Omental fat pad (tissue), 4 donors: ENCODE results near the genes CCDC102B and RTTN.

DNA sequence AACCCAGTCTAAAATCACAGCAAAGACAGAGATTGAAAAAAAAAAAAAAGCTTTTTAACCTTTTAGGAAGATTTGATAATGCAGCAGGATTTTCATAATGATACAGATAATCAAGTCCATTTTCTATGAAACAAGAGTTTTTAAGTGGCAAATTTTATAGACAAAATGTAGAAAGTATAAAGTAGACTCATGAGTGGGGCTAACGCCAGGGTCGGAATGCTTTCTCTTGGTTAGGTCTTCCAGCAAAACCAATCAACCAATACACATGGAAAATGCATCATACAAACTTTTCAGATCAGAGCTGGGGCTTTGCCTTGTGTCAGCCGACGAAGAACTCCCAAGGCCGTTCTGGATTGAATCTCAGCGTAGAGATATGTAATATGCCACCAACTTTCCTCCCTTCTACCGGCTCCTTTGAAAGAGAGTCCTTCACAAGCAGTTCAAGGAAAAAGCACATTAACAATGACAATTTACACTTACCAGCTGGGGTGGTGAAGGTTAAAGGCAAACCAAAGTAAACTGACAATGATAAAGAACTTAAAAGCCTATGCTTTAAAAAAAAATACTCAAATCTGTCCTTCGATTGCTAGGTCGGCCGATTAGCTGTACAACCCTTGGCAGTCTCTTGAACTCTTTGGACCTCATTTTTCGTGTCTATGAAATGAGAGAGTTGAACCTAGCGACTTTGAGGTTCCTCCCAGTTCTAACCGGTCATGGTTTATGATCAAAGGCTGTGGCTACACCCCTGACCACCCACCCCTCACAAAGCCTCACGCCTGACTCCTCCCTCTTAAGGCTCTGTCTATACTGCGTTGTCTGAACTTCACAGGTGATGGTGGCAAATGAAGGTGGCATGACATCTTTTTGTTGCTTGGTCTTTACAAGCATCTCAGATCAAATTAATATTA lies 46.3 kb downstream of the BCL2 start:
- PRO-cap: no peak
- RAMPAGE, long total RNA, 4 experiments: no peak in any of the 4 experiments

GRCh38 chr18:63284023-63284863 lies 35.3 kb downstream of the BCL2 start:
- PRO-cap: no peak
- RAMPAGE, long total RNA, 4 experiments: no peak in any of the 4 experiments

DNA sequence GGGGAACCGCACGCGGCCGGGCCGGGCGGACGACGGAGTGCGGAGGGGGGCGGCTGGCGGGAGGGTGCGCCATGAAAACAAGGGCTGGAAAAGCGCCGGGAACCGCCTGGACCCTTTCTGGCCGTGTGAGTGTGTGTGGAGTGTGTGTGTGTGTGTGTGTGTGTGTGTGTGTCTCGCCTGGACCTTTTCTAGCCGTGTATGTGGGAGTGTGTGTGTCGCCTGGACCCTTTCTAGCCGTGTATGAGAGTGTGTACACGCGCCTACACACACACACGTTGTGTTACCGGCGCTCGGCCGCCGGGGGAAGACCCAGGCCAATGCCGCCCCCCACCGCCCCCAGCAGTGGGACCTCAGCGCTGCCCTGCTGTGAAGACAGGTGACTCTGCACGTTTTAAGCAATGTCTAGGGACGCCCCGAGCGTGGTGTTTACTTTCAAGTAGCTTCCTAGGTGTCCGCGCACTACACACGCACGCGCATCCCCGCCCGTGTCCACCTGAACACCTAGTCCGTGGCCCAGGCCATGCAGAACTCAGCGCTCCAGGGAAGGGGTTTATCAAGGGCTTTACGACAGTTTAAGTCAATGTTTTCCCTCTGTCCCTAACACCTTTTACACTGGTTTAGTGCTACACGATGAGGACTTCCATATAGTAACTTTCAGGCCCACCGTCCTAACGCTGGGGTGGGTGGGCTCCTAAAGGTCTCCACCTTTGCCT lies 1.2 kb upstream of the BCL2 start:
- PRO-cap: no peak
- RAMPAGE, long total RNA, 4 experiments: no peak in any of the 4 experiments

- PRO-cap: no peak
- RAMPAGE, long total RNA, 4 experiments: no peak in any of the 4 experiments
Measured at GRCh38 chr18:63356234-63356743, 10.7 kb downstream of the KDSR start.

- PRO-cap: no peak
- RAMPAGE, long total RNA, 4 experiments: no peak in any of the 4 experiments
Measured at GRCh38 chr18:63426123-63426621, 3.9 kb upstream of the VPS4B start.

GRCh38 chr18:63979669-63980158 lies 9.8 kb downstream of the SERPINB8 start:
- PRO-cap: no peak
- RAMPAGE, long total RNA, 4 experiments: start-site peak on the plus strand in 1 of 4 experiments, at chr18:63979812-63979912 at its widest, 12 reads per replicate

DNA sequence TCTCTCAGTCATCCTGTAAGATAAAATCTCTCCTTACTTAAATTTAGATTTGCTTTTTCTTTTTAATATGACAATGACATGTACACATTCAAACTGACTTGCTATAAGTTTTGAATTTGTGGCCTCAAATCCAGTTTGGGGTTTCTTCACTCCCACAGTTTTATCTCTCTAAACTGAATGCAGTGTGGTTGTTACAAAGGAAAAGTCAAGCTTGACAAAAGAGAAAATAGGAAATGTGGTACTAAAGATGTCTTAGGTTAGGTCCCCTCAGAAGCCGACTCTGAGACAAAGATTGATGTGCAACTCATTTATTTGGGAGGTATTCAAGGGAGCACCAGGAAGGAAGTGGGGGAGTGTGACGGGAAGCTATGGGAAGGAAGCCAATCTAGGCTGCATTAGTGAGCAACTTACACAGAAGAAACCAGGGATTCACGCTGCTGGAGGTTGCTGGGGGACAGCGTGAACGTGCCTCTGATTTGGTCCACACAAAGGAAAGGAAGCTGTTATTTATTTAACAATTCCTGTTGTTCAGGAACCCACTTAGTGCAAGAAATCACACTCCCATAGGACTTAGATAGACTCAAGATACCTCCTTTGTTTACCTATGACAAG lies 306.8 kb downstream of the SERPINB8 start:
- PRO-cap: no peak
- RAMPAGE, long total RNA, 4 experiments: no peak in any of the 4 experiments

DNA sequence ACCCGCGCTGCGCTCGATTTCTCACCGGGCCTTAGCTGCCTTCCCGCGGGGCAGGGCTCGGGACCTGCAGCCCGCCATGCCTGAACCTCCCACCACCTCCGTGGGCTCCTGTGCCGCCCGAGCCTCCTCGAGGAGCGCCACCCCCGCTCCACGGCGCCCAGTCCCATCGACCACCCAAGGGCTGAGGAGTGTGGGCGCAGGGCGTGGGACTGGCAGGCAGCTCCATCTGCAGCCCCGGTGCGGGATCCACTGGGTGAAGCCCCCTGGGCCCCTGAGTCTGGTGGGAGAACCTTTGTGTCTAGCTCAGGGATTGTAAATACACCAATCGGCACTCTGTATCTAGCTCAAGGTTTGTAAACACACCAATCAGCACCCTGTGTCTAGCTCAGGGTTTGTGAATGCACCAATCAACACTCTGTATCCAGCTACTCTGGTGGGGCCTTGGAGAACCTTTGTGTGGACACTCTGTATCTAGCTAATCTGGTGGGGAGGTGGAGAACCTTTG lies 145.3 kb upstream of the CDH7 start:
- PRO-cap: no peak
- RAMPAGE, long total RNA, 4 experiments: no peak in any of the 4 experiments

- PRO-cap: no peak
- RAMPAGE, long total RNA, 4 experiments: no peak in any of the 4 experiments
Measured at GRCh38 chr18:66005042-66005535, 254.3 kb downstream of the CDH7 start.

- PRO-cap: no peak
- RAMPAGE, long total RNA, 4 experiments: no peak in any of the 4 experiments
Measured at GRCh38 chr18:68054529-68054985, 538.0 kb upstream of the DSEL start.

DNA sequence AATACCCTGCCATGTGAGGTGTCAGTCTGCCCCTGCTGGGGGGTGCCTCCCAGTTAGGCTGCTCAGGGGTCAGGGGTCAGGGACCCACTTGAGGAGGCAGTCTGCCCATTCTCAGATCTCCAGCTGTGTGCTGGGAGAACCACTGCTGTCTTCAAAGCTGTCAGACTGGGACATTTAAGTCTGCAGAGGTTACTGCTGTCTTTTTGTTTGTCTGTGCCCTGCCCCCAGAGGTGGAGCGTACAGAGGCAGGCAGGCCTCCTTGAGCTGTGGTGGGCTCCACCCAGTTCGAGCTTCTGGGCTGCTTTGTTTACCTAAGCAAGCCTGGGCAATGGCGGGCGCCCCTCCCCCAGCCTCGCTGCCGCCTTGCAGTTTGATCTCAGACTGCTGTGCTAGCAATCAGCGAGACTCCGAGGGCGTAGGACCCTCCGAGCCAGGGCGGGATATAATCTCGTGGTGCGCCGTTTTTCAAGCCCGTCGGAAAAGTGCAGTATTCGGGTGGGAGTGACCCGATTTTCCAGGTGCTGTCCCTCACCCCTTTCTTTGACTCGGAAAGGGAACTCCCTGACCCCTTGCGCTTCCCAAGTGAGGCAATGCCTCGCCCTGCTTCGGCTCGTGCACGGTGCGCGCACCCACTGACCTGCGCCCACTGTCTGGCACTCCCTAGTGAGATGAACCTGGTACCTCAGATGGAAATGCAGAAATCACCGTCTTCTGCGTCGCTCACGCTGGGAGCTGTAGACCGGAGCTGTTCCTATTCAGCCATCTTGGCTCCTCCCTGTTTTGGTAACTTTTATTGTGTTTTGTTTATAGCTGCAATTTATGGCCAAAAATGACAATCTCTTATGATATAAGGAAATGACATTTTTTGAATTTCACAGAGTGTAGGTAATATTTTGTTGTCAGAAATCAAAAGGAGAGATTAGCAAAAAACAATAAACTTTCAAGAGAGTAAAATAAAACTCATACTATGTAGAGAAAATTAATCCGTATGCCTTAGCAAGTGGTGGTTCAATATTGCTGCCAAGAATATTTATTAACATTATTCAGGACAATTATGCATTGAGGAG lies 7.5 kb upstream of the CCDC102B start:
- PRO-cap: no peak
- RAMPAGE, long total RNA, 4 experiments: no peak in any of the 4 experiments

DNA sequence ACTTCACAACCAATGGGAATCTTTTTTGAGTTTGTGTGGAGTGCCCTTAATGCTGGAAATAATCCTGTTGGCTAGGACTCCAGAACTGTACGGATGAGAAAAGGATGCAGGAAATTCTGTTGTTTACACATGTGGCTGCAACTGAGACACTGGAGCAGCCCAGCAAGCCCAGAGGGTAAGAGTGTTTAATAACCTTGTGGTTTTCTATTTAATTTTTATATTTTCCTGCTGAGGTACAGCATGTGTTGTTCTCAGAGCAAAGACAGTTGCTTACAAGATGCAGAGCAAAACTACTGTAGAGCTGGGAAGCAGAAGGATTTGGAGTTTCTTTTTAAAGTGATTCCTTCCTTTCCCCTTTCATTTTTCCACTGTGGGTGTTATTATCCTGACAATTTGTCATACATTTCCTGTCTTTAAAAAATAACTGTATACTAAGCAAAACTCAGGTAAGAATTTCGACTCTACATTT lies at the start of gene CCDC102B:
Gene CCDC102B, plus strand, starts transcription at position 74 of the 469 bp plus-strand sequence.
- PRO-cap: no peak
- RAMPAGE, long total RNA, 4 experiments: start-site peak on the plus strand in 3 of 4 experiments, centred at positions 119 to 137 of the sequence, 57 to 139 reads per replicate

GRCh38 chr18:68836711-68837193 lies 38.9 kb downstream of the CCDC102B start:
- PRO-cap: no peak
- RAMPAGE, long total RNA, 4 experiments: no peak in any of the 4 experiments

- PRO-cap: no peak
- RAMPAGE, long total RNA, 4 experiments: no peak in any of the 4 experiments
Measured at GRCh38 chr18:69367368-69367567, 33.4 kb upstream of the DOK6 start.

- PRO-cap: no peak
- RAMPAGE, long total RNA, 4 experiments: no peak in any of the 4 experiments
Measured at GRCh38 chr18:69895435-69896180, 52.1 kb downstream of the CD226 start.

DNA sequence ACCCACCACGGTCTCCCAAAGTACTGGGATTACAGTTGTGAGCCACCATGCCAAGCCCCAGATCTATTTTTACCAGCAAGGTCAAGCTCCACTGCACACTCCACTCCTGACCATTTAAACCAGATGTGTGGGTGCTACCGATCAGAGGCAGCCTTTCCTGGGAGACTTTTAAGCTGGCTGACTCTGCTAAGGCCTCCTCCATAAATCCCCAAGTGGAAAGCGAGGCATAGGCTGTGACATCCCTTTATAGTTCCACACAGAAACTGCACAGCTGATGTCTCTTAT lies 67.6 kb upstream of the CD226 start:
- PRO-cap: no peak
- RAMPAGE, long total RNA, 4 experiments: no peak in any of the 4 experiments

DNA sequence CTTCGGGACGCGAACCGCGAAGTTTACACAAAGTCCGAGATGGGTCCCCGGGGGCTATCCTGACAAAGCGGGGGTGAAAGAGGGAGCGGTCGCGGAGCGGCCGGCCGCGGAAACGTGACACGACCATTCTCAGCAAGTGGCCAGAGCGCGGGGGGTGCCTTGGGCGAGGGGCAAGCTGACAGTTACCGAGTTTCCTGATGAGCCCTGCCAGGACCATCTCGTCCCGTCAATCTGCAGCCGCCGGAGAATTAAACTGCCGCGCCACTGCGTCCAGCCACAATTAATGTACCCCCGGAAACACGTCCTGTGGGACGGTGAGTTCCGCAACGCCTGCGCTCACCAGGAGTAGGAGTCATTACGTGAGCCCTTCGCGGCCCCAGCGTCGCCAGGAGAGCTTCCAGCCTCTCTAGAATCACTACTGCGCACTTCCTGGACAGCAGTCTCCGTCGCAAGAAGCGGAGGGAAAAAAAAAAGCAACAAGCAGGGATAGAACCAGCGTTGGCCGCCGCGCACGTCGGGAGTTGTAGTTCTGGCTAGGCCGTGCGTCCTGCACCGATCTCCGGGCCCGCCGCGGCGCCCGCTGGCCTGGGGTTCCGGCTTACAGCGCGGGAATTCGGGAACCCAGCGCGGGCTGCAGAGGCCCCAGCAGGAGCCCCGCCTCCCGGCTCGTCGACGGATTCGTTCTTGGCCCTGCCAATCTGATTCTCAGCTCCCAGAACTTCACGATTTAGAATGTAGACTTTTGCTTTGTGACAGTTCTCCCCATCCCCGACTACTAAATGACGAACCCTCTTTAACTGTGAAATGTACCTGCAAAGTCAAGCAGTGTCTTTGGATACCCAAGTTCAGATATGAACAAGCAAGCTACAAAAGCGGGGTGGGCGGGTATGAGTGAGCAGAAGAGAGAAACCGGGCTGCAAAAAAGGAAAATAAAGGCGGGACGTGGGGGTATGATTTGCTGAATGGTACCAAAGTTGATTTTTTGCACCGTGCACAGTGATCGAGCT lies at the start of gene RTTN:
Gene RTTN, minus strand, starts transcription at position 246 of the 1,007 bp plus-strand sequence.
- PRO-cap: no peak
- RAMPAGE, long total RNA, 4 experiments: start-site peak on the minus strand in 3 of 4 experiments, centred at positions 222 to 233 of the sequence, 62 to 75 reads per replicate

GRCh38 chr18:70290026-70290399 lies 1.2 kb downstream of the SOCS6 start:
- PRO-cap: no peak
- RAMPAGE, long total RNA, 4 experiments: no peak in any of the 4 experiments

- PRO-cap: no peak
- RAMPAGE, long total RNA, 4 experiments: no peak in any of the 4 experiments
Measured at GRCh38 chr18:70377814-70378305, 89.0 kb downstream of the SOCS6 start.

DNA sequence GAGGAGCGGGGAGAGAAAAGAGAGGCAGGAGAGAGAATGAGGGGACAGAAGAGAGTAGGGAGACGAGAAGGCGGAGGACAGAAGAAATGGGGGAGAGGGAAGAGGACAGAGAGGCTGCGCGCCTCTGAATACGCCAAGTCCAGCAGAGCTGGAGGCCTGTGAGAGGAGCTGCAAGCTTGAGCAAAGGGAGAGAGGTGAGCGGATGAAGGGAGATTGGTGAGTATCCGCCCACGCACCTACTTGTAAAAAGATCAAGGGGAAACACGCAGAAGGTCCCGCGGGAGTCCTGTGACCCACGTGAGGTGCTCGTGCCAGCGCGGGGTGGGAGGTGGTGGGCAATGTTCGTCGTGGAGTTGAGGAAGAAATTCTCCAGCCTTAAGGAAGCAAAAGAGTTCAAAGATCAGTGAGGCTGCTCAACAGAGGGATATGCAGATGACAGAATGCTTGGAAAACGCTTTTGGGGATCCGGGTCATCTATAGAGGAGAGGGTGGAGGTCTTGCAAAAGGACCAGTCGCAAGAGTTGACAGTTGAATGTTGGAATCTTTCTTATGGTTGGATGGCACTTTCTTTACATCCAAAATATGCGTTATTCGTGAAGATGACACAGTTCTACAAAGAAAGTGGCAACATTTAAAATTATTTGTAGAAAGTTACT lies 2.1 kb upstream of the NETO1 start:
- PRO-cap: no peak
- RAMPAGE, long total RNA, 4 experiments: no peak in any of the 4 experiments